GM06990 (cell line): ENCODE results near the genes KRT222 and KRT28.

DNA sequence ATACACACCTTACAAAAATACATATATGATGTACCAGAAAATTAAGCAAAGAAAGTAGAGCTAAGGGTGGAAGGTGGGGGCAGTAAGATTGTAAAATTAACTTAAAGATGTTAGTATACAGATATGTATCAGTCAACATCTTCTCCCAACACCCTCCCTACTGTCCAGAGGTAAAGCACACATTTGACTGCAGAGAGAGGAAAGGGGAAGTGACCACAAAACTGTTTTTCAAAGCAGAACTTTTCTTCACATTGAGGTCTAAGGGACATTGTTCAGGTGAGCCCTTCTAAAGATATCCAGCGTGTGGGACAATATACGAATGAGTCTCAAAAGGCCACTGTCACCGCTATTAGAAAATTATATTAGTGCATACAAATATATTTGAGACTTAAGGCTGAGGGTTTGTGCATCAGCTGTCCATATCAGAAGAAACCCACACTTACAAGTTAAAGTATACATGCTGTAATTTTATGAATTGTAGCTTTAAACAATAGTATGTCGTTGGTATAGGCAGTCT is 845 bp upstream of the IKZF3 start:
- RRBS: no CpG with 5 or more reads among the region's 4 CpGs

- RRBS: 7% methylated on average over 8 of the region's 69 CpGs
Measured at GRCh38 chr17:39952511-39953949, 9.8 kb upstream of the GSDMA start.

DNA sequence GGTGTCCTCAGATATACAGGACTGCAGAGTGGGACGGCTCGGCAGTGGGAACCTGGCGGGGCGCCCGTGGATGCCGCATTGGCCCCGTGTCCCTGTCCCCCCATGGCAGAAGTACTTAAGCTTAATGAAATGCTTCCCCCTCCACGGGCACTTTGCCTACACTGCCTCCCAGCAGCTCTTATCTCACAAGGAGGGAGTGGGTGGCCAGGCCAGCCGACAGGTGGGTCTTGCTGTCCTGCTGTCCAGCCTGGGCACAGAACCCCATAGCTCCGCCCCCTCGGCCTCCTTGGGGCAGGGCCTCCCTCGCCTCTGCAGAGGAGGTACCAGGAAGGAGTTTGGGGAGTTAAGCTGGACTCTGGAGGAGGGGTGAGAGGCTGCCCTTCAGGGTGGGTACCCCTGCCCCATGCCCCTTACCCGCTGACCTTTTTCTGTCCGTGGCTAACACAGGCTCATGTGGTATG is 8.6 kb downstream of the THRA start:
- RRBS: no CpG with 5 or more reads among the region's 14 CpGs

DNA sequence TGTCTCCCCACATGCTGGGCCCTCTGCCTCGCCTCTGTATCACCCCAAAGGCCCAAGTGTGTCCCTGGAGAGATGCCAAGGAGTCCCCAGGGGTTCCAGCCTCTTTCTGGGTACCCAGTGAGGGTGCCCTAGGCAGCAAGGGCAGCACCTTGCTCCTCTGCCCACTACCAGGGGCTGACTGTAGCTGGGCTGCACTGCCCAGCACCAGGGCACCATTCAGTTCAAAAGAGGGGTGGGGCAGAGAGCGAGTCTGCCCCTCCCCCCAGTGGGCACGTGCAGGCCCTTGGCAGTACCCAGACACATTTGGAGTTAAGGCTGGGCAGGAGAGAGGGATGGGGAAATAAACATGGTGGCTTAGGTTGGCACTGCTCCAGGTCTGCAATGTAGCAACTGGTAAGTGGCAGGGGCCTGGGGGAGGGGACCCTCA is 9.0 kb downstream of the THRA start:
- RRBS: no CpG with 5 or more reads among the region's 3 CpGs

DNA sequence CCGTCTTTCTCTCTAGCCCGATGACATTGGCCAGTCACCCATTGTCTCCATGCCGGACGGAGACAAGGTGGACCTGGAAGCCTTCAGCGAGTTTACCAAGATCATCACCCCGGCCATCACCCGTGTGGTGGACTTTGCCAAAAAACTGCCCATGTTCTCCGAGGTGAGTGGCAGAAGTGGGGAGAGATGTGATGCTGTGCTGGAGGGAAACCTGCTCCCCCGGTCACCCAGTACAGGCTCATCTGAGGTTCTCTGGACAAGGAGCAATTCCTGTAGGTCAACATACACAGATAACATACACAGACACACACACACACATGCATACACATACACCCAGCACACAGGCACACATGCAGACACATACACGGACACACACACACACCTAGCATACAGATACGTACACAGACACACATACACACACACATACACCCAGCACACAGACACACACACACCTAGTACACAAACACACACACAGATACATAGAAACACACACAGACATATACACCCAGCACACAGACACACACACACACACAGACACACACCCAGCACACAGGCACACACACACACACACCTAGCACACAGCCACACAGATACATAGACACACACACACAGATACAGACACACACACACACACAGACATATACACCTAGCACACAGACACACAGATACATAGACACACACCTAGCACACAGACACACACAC is 13.5 kb downstream of the NR1D1 start:
- RRBS: 70% methylated on average over 4 of the region's 11 CpGs

GRCh38 chr17:40112459-40113525 is 9.0 kb upstream of the MSL1 start:
- RRBS: no CpG with 5 or more reads among the region's 13 CpGs

GRCh38 chr17:40113526-40113997 is 8.2 kb upstream of the MSL1 start:
- RRBS: no CpG with 5 or more reads among the region's 9 CpGs

DNA sequence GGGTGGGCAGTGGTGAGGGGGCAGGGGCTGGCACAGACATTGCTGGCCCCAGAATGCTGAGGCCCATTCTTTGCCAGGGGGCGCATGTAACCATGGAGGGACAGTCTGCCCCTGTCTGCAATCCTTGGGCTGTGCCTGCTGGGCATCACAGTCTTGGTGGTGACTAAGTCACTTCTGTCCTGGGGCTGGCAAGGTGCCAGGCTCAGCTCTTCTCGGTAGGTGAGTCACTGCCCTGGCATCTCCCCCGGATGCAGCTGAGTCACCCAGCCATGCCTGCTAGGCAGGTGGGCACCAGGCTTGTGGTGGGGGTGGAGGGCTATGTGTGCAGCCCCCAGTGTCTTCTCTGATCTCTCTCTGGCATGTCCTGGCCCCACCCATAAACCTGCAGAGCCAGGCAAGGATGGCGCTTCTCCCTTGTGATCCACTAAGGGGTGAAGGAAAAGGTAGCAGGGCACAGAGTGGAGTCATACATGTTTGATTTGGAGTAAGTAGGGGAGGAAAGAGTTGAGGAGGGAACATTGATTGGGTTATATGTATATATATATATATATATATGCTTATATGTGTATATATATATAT is 5.7 kb downstream of the RARA start:
- RRBS: no CpG with 5 or more reads among the region's 4 CpGs

- RRBS: no CpG with 5 or more reads among the region's 14 CpGs
Measured at GRCh38 chr17:40318825-40319595, 10.0 kb downstream of the RARA start.

DNA sequence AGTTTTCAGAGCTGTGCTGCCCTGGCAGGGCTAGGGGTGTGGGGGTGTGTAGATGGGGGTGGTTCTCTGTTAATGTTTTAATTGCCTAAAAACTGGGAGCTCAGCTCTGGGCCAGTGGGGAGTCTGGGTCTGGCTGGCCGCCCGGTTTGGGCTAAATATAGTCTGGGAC is 12.9 kb downstream of the RARA start:
- RRBS: no CpG with 5 or more reads among the region's 2 CpGs

- RRBS: no CpG with 5 or more reads among the region's 9 CpGs
Measured at GRCh38 chr17:40343512-40344249, 20.9 kb downstream of the GJD3 start.

DNA sequence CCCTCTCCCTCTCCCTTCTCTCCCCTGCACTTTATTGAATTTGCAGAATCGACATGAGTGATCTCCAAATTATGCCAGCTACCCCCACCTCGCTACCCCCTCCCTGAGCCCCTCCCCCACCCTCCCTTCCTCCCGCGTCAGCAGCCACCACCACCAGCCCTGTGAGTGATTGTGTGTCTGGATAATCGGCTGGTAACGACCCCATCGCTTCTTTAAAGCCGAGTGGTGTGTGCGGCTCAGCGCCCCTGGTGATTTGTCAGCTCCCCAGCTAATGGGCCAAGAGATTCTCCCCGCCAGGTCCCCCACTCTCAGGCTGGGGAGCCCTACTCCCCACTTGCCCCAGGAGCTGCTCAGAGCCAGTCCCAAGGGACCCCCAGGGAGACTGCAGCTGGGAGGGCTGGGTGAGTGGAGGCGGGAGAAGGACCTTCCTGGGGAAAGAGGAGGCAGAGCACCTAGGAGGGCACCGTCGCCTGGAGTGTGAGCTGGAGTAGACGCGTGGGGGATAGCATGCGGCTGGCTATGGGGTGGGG is 13.3 kb downstream of the GJD3 start:
- RRBS: no CpG with 5 or more reads among the region's 17 CpGs

- RRBS: no CpG with 5 or more reads among the region's 4 CpGs
Measured at GRCh38 chr17:40442377-40442677, 923 bp upstream of the IGFBP4 start.

- RRBS: no CpG with 5 or more reads among the region's 11 CpGs
Measured at GRCh38 chr17:40445109-40445780, 2.0 kb downstream of the IGFBP4 start.

DNA sequence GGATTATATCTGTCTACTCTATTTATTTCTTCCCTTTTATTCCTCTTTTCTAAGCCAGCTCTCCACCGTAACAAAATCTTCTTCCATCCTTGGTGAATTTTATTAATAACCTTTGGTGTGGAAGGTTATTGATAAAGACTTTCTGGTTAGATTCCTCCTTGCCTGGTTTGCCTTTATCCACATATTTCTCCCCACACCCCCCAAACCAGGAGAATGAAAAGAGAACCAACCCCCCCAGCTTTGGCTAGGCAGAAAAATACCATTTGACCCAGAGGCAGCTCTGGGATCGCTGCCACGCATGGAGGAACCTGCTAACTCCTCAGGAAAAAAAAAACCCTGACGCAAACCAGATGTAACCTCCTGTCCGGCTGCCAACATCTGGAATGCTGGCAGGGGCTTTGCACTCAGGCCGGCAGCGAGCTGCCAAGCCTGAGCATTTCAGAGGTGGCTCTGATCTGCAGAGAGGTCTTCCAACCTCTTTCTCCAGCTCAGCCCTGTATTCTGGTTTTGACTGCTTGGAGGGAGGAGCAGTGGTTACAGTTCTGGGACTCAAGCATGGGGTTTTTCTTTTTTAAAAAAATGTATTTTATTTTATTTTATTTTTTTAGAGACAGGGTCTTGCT is 8.1 kb downstream of the IGFBP4 start:
- RRBS: no CpG with 5 or more reads among the region's 7 CpGs

DNA sequence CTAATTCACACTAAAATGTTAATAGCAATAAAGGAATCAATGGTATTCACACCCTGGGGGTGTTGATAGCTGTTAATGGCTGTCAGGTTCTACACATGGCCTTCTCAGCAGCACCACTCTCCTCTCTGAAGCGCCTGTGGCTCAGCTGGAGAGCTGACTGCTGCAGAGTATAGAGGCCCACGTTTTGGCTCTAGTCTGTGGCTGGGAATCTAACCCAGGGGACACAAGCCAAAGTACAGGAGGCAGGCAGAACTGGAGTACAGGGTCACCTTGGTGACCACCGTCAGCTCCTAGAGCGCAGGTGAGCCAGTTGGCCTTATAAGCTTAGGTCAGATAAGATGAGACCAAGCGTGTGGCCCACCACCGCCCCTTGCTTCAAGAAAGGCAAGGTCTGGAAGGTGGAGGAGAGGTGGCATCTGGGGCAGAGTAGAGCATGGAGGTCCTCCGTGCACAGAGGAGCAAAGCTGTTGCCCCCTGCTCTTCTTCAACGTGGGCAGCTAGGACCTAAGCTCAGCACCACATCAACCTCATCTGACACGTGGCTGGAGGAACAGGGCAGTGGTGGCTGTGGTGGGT is 25.4 kb downstream of the CCR7 start:
- RRBS: no CpG with 5 or more reads among the region's 9 CpGs

GRCh38 chr17:40551082-40551663 is 14.1 kb downstream of the CCR7 start:
- RRBS: no CpG with 5 or more reads among the region's 6 CpGs

GRCh38 chr17:40615046-40615650 is 32.5 kb downstream of the SMARCE1 start:
- RRBS: no CpG with 5 or more reads among the region's 5 CpGs

DNA sequence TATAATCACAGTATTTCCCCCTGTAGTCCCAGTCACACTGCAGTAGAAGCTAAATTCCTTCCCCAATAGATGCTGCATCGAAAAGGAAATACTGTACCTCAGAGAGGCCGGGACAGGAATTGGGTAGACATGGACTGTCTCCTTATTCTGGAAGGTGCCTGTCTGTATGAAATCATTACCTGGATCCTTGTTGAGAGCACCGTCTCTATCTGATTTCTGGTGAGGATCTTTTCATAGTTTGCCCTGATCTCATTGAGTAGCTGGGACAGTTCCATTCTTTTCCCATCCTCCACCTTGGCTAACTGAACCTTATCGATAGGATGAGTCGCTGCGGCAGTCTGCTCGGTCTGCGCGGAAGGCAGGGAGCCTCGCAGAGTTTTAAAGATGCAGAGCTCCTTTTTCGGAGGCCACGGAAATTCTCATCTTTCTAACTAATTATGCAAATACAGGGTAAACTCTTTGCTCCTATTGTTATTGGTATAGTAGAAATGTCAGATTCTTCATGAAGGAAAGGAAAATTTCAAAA is at the start of gene KRT222:
Gene KRT222, minus strand, starts transcription at position 353 of the 526 bp plus-strand sequence.
- RRBS: no CpG with 5 or more reads among the region's 12 CpGs

DNA sequence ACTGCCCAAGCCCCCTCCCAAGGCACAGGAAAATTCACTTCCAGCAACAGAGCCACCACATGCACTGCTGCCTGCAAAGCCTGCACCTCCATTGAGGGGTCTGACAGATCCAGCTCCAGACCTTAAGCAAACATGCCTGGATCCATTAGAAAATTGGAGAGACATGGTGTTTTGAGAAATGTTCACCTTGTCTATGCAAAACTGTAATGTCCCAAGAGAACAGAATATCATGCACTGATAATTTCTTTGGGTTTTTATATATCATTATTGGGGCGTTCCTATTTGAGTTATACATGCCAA is at the start of gene KRT28:
Gene KRT28, minus strand, starts transcription at position 231 of the 300 bp plus-strand sequence.
- RRBS: no CpG with 5 or more reads among the region's 1 CpG